Measurements from ENCODE around the genes COX7A2, TMEM30A, MYO6, HTR1B and TENT5A.

GRCh38 chr6:73451219-73451435, 970 bp downstream of the CGAS start:
- PRO-cap, result no peak

DNA sequence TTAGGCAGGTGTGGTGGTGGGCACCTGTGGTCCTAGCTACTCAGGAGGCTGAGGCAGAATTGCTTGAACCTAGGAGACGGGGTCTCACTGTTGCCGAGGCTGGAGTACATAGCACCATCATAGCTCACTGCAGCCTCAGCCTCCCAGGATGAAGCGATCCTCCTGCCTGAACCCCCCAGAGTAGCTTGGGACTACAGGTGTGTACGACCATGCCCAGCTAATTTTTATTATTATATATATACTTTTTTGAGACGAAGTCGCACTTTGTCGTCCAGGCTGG, 6.9 kb downstream of the EEF1A1 start:
- PRO-cap, result no peak

DNA sequence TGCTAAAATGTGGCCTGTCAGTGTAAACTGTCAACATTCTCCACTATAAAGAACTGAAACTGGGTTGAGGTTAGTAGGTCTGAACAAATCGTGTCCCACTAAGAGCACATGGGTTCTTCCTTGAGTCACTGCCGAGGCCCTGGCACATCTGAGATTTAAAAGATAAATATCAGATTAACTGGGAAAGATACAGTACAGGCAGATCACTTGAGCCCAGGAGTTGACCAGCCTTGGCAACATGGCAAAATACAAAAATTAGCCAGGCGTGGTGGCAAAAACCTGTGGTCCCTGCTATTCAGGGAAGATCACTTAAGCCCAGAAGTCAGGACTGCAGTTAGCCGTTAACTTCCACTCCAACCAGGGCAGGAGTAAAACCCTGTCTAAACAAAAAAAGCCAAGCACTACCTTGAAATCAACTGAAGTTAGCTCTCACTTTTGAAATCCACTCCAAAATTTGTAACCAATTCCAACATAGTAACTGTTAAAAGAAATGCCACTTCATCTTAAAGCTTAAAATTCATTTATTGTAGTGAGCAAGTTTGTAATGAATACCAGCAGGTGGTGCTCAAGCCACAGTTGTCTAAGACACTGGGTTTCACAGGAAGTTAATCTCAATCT, 5.5 kb downstream of the EEF1A1 start:
- PRO-cap, result no peak

DNA sequence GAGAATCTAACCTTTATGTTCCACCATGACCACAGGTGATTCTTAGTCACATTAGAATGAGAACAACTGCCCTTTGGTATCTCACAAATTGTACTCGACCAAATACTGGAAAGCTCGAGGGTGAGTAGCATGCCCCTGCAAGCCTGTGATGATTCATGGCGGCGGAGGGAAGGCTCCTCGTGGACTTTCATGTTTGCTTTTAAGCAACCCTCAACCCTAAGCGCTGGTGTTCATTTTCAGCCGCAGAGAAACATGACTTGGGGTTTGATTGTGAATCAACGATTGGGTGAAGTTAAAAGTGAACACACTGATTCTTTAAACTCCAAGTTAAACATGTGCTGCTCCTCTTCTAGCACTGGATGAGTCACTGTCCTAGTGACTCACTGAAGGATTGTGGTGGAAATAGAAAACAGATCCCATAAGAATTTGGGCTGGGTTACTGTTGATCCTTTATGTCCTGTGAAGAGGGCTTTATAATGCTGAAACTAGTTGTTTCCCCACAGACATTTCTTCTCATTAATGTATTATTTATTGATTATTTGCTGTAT, 8.3 kb downstream of the CD109 start:
- PRO-cap, result no peak

DNA sequence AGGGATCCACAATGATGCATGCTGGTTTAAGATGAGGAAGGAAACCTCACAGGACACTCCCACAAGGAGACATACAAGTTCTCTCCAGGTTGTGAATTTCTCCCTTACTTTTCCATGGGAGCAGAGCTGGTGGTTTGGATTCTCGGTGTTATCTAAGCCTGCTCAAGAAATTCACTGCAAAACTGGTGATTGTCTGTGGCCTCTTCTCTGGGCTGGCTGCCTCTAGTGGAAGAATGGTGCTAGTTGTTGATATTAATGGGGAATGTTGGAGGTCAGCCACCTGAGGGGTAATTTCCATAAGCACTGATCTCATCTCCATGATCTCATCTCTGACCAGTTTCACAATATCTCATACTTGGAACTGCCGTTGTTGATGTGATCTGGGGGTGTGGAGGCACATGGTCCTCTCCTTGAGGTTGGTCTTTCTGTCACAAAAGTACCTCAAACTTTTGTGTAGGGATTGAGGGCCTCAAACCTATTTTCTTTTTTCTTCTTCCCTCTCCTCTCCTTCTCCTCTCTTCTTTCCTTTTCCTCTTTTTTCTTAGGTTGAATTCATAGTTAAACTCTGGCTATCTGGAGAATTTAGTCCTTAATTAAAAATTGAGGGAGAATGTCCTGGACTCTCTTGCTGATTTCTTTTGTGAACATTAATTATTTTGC, 102.6 kb downstream of the CD109 start:
- PRO-cap, result no peak

GRCh38 chr6:75202528-75203048, 3.3 kb downstream of the COL12A1 start:
- PRO-cap, result no peak

DNA sequence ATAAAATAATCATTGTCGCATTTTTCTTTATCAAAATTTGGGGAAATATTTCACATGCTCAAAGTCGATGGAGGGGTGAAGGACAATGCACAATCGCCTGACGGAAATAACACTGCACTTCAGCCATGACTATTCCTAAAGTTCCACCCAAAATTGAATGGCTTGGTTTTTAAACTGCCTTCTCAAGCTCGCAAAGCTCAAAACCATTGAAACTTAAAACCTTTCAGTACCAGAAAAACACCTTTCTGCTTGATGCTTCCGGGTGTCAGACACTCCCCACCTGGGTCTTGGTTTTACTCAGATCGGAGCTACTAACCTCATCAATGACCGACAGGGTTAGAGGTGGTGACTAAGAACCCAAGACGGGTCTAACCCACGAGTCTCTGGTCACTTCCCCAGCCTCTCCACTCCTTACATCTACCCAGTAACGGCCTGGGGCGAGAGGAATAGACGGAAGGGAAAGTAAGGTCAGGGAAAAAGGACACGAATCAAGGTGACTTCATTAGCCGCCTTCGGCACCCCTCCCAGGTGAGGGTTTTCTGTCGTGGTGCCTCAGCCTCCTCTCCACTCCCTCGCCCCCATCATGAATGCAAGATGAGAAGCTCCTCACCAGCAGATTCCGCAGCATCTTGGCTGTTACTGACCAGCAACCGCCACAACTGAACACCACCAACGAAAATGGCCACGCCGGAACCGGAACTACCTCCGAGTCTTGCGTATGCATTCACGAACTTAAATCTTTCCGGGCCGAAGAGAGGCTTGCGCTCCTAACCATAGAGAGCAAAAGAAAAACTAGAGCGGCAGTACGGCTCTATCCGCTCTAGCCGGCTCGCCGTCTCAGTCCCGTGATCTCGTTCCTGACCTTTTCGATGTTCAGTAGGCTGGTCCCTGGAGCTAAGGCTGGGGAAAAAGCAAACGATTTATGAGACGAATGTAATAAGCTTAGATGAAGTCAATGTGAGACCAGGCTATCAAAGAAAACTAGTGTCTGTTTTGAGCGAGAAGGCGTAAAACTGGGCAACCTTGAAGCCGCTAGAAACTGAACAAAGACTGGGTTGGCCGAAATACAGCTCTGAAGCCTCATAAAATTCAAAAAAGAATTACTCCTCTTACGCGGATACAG, at the start of gene COX7A2:
Gene COX7A2, minus strand, starts transcription at position 695 of the 1,123 bp plus-strand sequence.
- PRO-cap, result bidirectional peak, plus-strand start at position 857 of the sequence, minus-strand start at position 680 of the sequence

DNA sequence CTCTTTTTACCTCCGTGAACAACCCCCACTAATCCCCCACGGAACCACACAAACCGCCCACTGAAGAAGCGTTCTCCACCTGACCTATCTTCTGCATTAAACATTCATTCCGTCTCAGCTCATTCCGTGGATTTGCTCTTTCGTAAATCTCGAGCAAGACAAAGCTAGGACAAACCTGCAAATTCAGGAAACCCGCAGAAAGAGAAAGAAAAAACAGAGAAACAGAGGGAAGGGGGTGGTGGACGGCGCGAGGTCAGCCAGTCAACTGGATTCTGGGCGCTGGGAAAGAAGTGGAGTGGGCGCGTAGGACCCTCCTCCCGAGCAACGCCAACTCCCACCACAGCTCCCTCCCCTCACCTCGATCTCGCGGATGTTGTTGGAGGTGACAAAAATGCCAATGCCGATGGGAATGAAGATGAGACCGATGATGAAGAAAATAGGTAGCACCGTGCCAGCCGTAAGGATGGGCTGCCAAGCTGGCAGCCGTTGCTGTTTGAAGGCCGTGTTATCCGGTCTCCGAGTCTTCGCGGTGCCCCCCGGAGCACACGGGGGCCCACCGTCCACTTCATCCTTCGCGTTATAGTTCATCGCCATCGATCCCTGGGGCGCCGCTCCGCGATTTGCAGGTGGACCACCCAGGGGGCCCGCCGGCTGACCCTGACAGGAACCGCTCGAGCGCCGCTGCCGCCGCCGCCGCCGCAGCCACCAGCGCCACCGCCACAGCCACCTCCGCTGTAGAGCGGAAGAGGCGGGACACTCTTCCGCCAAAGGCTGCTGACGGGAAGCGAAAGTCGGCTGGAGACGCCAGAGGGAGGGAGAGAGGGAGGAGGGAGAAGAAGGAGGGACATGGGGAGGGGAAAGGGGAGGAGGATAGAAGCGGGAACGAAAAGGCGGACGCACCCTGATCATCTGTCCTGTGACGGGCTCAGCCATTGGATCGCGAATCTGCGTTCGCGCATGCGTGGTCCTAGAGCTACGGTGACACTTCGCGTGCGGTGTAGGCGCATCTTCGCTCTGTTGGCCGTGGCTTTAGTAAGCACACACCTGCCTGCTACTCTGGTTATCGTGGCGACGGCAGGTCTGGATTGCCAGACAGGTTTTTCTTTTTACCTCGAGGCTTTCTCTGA, at the start of gene TMEM30A:
Gene TMEM30A, minus strand, starts transcription at position 748 of the 1,127 bp plus-strand sequence.
- PRO-cap, result bidirectional peak, plus-strand start at position 970 of the sequence, minus-strand start at position 736 of the sequence

- PRO-cap, result bidirectional peak, plus-strand start at chr6:75749240, minus-strand start at chr6:75749143
Measured at GRCh38 chr6:75748836-75749499, at the start of gene MYO6. MYO6 (plus strand) TSS chr6:75749239.

- PRO-cap, result no peak
Measured at GRCh38 chr6:75775086-75775778, 26.2 kb downstream of the MYO6 start.

- PRO-cap, result no peak
Measured at GRCh38 chr6:76441734-76442405, 369.4 kb upstream of the IMPG1 start.

DNA sequence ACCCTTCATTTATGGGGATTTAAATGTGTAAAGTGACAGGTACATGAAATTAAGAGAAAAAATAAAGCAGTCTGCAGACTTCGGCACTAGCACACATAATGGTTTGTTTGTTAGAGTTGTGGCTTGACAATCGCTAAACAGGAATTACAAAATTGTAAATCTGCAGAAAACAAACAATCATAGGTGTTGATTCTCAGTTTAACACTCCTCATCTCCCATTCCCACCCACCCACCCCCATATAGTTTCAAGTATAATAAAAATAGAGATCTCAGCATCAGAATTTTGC, 2.0 kb downstream of the HTR1B start:
- PRO-cap, result no peak

DNA sequence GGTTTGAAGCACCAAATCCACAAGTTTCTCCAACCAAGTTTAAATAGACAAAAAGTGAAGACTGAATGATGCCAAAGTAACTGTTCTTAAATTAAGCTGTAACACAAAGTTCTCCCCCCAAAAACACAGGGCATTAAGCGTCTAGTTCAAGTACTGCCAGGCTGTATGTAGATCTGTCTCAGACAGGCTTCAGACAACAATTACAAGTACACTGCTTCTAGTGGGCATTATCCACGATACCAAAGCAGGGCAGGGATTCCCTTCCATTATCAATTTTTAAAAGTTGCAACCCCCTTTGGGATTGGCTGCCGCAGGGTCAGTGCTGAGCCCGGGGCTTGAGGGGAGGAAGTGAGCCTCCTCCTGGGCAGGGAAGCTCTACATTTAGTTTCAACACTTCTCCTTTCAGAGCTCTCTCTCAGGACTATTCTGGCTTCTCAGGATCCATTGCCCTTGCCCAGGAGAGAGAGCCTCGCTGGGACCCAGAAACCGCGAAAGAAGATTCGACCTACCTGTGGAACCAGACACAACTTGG, 1.6 kb downstream of the HTR1B start:
- PRO-cap, result no peak

DNA sequence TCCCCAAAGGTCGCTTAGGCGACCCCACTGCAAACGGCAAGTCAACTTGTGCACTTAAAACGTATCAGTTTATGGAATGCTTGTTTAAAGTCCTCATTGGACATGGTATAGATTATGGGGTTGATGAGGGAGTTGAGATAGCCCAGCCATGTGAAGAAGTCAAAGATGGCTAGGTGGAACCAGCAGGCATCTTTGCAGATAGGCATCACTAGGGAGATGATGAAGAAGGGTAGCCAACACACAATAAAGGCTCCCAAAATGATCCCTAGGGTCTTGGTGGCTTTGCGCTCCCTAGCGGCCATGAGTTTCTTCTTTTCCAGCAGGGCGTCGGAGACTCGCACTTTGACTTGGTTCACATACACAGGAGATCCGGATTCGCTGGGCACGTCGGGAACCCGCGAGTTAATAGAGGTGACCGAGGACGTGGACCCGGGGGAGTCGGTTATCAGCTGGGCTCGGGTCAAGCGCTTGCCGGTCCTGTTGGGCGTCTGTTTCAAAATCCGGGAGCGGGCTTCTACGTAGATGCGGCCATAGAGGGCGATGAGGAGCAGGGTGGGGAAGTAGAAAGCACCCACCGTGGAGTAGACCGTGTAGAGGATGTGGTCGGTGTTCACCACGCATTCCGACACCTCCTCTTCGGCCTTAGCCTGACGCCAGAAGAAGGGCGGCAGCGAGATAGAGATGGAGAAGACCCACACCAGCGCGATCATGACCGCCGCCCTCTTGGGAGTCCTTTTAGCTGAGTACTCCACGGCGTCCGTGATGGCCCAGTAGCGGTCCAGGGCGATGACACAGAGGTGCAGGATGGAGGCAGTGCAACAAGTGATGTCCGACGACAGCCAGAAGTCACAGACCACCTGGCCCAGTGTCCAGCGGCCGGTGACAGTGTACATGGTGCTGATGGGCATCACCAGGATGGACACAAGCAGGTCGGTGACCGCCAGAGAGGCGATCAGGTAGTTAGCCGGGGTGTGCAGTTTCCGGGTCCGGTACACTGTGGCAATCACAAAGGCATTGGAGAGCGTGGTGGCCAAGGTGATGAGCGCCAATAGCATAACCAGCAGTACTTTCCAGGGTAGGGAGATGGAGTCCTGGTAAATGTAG, 749 bp downstream of the HTR1B start:
- PRO-cap, result no peak

- PRO-cap, result no peak
Measured at GRCh38 chr6:77463294-77464182, at the start of gene HTR1B. HTR1B (minus strand) TSS chr6:77463491.

DNA sequence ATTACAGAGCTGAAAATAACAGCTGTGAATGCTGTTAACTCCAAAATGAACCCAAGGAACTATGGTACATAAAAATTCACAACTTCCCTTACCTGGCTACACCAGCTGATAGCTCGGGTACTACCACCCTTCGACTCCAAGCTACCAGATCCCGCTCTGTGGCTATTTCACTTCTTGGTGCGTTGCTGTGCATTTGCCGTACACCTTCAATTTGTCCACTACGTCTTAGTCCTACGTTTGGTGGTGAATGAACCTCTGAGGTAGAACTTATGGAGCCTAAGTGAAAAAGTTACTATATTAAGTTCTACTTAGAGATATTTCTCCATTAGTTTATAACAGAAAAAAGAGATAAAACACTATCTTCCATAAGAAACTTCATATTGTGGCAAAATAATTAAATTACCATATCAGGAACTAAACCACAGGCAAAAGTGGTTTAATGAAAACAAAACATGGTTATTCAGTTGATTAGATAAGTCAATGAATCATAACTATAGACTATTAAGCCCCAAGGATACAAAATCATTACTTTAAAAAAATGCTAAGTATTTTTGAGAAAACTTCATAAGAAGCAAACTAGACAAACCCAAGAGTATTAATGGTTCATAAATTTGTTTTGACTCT, 80.6 kb downstream of the PHIP start:
- PRO-cap, result no peak

DNA sequence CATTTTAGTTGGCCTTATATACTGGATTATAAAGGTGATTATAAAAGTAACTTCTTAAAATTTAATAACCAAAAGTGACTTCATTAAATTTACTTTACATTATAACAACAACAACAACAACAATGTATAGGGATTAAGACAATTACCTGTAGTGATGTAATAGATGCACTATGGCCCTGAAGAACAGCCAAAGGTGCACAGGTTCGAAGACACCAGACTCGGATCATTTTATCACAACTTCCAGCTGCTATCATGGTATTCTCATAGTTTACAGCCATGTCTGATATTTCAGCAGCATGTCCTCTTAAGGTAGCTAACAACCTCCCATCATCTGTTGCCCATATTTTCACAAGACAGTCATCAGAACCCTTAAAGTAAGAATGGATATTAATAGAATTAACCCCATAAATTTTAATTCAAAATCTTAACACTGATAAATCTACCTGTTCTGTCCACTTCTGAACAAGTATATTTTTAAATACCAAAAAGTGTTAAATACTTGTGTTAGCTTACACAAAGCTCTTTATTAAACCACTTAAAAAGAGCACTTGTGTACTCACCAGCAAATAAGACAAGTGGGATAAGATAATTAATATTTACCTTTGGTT, 52.2 kb downstream of the PHIP start:
- PRO-cap, result no peak

- PRO-cap, result no peak
Measured at GRCh38 chr6:79038959-79039362, 39.1 kb downstream of the PHIP start.

DNA sequence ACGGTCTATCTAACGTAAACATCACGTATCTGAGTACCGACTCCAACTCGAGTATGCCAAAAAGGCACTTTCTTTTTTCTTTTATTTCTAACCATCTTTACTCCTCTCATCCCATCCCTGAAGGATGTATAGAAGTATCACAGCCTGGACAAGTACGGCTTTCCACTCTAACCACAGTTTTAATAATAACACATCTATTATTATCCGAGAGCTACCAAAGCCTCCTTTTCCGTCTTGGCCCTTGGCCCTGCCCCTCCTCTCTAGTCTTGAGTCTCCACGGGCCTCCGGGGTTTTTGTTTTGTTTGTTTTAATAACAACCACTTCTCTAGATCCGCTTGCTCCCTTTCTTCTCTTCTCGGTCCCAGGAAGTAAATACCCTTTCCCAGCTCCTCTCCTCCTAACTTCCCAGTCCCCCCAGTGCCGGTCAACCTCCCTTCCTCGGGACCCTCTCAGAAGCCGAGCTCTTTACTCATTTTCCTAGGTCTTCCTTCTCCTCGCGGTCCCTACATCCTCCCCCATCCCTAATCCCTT, 666 bp downstream of the LCA5 start:
- PRO-cap, result bidirectional peak, plus-strand start at position 310 of the sequence, minus-strand start at position 187 of the sequence

DNA sequence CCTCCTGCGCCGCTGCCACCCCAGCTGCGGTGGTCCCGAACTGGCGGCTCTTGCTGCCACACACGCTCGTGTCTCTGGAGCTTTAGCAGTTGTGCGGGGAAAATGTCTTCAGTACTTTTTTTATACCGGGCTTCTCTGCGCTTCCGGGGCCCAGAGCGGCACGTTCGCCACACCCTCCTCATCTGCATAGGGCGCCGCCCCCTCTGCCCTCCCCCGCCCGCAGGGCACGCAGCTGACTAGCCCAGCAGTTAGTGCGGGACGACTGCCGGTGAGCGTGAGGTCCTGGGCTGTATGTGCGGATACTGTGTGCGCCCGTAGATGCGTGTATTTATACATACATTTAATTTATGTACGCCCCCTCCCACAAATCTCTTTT, at the start of gene TENT5A:
Gene TENT5A, minus strand, starts transcription at position 95 of the 376 bp plus-strand sequence.
- PRO-cap, result bidirectional peak, plus-strand start at position 247 of the sequence, minus-strand start at position 95 of the sequence